ENCODE measurements around a stretch of chr5.

DNA sequence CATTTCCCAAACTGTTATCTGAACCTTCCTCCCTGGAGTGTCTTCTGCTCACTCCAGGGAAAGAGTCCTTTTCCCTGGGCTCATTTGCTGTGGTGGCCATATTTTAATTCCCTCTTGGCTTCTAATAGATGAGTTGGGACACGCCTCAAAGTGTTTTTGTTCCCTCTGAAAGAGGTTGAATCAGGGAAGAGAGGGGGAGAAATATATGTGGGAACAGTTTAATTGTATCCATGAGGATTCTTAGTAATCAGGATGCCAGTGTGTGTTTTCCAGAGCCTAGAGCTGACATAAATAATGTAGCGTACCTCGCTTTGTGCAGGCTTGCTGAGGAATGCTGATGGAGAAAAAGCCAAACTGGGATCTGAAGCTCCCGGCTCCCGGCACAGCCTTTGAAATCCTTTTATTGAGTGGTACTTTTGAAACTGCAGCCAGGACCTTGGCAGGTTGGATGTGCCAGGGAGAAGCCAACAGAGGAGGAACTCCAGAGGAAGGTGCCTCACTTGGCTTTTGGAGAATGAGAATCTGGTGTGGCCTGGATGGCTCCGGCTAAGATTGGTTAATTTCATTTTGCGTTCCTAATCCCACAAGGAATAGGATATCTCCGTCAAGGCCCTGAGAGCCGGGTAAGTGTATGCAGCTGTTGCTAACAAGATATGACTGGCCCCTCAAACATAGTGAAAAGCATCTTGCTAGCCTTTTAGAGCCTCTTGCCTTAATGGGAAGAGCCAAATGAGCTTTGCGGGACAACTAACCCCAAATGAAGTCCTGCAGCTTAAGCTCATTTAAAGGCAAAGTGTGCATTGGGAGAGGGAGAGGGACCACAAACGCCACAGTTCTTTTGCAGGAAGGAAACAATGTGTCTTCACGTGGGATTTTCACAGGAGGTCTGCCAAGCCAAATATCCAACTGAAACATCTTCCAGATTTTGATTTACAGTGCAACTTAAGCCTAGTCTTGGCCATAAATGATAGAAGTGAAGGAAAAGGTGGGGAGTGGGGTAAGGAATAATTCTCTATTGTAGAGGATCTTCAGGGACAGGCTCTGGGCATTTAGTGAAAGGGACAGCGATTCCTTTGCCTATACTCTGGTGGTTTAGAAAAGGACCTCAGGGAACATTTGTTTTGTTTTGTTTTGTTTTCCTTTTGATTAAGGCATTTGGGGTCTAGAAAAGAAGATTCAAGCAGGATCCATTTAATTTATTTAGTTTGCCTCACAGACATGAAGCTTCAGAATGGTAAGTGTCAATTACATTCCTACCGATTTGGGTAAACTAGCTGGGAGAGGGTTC, 470.9 kb upstream of the WWC1 start:
- PRO-cap = no peak

GRCh38 chr5:167943947-167944439, 347.5 kb upstream of the WWC1 start:
- PRO-cap = no peak

DNA sequence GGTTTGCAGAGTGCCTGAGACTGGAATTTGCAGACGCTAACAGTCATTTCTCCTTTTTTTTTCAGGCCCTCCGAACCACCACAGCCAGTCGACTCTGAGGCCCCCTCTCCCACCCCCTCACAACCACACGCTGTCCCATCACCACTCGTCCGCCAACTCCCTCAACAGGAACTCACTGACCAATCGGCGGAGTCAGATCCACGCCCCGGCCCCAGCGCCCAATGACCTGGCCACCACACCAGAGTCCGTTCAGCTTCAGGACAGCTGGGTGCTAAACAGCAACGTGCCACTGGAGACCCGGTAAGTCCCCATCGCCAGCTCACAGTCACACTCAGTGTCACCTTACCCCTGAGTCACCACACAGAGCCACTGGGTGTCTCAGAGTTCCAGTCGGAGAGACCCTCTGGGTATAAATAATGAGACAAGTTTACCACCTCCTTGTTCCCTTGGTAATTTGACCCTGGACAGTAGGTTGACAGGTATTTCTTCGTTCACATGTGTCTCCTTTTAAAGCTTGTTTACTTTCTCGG, 338.9 kb upstream of the WWC1 start:
- PRO-cap = no peak

DNA sequence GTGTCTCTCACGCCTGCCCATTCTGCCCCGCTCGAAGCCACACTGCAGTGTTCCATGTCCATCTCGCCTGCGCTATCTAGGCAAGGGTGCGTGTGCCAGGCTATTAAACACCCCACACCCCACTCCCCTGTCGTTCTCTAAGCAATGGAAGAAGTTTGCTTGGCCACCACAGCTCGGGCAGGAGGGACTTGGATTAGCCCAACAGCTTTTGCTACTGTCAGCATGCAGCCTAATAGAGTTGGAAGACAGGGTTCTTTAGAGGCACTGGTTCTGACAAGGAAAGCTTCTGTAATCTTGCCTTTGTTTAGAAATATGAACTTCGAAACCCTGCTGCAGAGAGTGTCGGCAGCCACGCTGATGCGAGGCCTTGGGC, 268.6 kb upstream of the WWC1 start:
- PRO-cap = no peak

- PRO-cap = no peak
Observed at GRCh38 chr5:168104654-168105517, 186.6 kb upstream of the WWC1 start.

- PRO-cap = no peak
Observed at GRCh38 chr5:168292289-168292718, 859 bp downstream of the WWC1 start.

GRCh38 chr5:168315838-168316772, 24.7 kb downstream of the WWC1 start:
- PRO-cap = no peak

- PRO-cap = no peak
Observed at GRCh38 chr5:168353167-168354023, 62.0 kb downstream of the WWC1 start.

GRCh38 chr5:168423535-168424757, 62.3 kb upstream of the RARS1 start:
- PRO-cap = no peak

- PRO-cap = no peak
Observed at GRCh38 chr5:168616071-168616460, 36.9 kb upstream of the PANK3 start.

DNA sequence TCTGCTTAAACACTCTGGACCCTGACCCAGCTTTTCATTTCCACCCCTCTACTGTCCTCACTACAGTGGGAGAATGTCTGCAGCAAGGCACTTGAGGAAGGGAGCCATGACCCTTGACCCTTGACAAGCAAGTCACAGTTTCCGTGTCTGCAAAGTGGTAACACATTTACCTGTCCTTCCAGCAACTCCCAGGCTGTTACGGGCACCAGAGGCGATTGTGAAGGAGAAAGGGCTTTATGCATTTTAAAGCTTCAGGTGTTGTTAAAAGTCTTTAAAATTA, 88.3 kb upstream of the PANK3 start:
- PRO-cap = no peak

DNA sequence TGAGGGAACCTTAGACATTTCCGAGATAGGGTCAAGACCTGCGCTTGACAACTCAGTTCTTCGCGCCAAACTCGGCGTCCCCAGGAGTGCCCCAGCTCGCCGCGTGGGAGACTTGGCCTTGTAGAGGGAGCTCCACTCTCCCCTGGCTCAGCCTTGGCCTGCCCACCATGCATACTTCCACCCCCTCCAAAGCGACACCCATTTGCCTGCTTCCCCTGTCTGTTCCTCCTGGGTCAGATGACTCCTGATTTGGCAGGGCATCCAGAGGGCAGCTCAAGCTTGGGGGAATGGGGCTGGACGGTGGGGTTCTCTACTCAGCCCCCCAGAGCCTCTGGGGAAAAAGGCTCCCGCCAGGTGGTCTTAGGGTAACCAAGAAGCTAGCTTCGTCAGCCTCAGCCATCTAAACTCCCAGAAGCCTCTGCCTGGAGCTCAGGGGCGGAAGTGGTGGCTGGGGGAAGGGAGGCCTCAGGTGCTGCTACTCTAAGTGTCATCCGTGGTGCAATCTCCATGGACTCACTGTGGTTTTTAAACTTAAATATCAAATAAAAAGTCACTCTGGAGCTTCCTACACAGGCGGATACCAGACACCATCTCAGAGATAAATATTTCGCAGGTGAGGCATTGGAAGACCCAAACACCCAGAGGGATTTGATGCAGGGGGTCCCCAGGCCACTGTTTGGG, 660 bp downstream of the DOCK2 start:
- PRO-cap = no peak

DNA sequence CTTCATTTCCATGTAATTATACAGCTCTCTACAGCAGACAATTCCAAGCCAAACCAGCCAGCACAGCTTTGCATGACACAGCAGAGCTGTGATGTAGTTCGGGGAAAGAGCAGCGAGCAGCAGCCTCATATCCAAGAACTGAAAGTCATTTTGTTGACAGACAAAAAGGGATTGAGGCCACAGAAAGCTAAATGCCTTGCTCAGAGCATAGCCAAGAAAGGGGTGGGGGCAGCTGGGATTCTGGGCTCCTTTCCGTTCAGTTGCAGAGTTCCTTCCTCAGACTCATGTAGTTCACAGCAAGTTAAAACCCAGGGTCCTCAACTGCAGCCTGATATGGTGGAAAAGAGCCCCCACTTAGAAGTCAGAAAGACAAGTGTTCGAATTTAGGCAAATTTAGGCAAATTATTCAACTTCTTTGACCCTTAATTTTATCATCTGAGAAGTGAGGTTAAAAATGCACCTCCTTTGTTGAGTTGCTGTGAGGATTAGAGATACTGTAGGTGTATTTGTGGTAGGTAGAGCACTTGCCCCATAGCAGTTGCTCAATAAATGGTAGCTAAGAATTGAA, 31.9 kb downstream of the LCP2 start:
- PRO-cap = no peak

- PRO-cap = no peak
Observed at GRCh38 chr5:170270525-170271287, 26.9 kb downstream of the LCP2 start.

DNA sequence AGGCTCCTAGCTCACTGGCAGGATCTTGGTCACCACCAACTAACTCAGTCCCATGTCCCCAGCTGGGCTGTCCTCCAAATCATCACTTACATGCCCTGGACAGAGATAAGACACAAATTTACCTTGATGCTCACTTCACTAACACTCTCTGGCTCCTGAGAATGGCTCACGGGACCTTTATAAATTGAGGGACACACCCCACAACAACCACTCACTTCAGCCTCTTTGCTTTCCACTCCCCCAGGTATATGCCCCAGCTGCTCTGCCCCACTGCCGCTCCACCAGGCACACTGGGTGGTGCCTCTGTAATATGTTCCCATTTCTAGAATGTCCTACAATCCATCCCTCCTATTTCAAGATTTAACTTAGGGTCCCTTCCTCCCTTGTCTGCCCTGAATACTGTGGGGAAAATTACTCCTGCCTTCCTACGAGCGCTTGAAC, 14.1 kb downstream of the LCP2 start:
- PRO-cap = no peak

DNA sequence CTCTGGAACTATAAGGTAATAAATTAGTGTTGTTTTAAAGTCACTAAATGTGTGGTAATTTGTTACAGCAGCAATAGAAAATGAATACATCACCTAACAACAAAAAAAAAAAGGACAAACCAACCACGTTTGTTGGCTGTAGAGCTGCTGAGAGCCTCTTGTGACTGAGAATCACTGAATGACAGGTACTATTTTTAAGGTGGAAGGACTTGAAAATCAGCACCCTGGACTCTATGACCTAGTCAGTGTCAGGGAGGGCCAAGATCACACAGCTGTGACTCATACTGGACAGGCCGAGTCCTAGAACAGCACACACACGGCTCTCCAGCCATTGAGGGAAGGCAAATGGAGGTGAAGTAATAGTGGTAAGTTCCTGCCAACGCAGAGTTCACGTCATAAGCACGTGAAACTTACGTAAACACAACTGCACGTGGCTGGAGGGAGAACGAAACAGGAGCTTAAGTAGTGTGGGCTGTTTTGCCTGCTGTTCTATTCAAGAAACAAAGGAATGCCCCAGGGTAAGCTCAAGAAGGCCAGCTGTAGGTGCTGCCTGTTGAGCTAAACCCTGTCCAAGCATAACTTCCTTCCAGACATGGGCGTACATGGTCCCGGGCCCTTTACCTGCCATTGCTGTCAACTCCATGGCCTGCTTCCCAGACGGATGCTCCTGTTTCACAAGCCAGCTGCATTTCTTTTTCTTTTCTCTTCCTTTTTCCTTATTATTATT, 10.0 kb upstream of the LCP2 start:
- PRO-cap = no peak

- PRO-cap = no peak
Observed at GRCh38 chr5:170310282-170310748, 12.7 kb upstream of the LCP2 start.

- PRO-cap = no peak
Observed at GRCh38 chr5:170333042-170333814, 35.7 kb upstream of the LCP2 start.

DNA sequence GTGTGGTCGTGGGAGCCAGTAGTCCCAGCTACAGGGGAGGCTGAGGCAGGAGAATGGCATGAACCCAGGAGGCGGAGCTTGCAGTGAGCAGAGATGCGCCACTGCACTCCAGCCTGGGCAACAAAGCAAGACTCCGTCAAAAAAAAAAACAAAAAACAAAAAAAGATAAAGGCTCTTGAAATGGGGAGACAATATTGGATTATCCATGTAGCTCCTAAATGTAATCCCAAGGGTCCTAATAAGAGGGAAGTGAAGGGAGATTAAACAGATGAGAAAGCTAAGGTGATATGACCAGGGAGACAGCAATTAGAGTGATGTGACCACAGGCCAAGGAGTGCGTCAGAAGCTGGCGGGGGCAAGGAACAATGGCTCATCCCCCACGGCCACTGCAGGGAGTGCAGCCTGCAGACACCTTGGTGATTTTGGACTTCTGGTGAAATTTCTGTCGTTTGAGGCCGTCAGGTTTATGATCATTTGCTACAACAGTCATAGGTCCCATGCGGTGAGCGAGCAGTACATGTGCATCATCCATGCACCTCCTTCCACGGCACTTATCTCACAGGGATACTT, 3.1 kb downstream of the KCNMB1 start:
- PRO-cap = no peak

- PRO-cap = no peak
Observed at GRCh38 chr5:170552519-170553094, 48.8 kb downstream of the KCNIP1 start.